ENCODE measurements around the genes CYP4F22 and FAM32A.

- PRO-cap, result no peak
Measured at GRCh38 chr19:15279860-15280526, 47.7 kb upstream of the EPHX3 start.

DNA sequence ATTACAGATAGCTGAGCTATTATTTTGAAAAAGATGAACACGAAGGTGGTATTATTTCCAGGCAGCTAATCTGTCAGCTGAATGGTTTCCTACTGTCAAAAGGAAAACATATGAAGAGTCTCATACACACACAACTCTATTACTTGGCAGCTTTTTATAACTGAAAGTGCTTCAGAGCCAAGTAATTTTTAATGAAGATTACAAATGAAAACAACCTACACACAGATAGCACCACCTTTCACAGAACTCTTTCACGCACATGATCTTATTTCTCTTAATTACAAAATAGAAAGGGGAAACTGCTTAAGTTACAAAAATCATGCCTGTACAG lies 14.5 kb downstream of the BRD4 start:
- PRO-cap, result no peak

DNA sequence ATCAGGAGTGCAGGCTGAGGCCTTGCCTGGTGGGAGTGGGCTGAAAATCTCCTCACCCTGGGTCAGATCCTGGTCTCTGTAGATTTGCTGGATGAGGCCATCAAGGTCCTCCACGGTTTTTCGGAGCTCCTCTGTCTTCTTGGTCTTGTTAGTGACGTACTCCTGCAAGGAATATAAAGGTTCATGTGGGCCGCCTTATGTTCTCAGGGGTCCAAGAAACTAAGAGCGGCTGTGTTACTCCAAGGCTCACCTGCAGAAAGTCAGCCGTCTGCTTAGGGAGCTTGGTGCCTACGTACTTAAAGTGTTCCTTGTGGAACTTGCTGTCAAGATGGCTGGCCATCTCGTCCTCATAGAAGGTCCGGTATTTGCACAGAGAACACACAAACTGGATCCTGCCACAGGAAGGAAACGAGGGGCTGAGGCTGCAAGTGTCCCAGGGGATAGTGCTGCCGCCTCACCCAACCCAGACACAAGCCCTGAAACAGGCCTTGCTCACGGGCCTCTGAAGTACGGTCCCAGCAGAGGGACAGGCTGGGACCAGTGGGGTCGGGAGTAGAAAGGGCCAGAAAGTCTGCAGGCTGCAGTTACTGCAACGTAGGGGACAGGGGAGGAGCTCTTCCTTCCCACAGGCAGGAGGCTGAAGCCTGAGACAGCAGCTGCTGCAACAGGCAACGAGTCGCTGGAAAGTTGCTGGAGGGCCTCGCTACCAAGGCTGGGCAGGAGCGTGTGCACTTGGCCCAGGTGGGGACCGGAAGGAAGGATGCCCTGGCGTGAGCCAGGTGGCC lies 18.1 kb upstream of the AKAP8 start:
- PRO-cap, result no peak

GRCh38 chr19:15508166-15508755 lies at the start of gene CYP4F22:
TSS of gene CYP4F22 (plus strand) at chr19:15508525.
- PRO-cap, result no peak

DNA sequence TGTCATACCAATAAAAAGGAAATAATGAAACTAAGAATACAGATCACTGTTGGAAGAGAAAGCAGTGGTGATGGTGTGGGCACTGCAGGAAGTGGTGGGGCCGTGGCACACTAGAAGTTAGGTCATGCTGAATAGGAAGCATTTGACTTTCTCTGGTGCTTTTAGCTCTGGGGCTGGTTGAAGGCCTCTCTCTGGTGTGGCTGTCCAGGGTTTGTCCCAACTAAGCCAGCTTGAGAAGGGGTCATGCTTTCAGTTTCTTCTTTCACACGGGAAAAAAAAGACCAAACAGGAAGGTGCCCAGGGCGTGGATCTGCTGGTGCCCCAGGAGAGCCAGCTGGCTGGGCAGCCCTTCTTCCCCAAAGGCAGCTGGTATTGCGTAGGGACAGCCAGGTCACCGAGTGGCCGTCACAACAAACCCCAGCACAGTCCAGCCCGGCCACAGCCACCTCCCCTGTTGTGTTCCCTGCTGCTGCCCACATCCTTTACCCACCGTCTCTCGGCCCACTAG lies 6.5 kb downstream of the CYP4F22 start:
- PRO-cap, result no peak

DNA sequence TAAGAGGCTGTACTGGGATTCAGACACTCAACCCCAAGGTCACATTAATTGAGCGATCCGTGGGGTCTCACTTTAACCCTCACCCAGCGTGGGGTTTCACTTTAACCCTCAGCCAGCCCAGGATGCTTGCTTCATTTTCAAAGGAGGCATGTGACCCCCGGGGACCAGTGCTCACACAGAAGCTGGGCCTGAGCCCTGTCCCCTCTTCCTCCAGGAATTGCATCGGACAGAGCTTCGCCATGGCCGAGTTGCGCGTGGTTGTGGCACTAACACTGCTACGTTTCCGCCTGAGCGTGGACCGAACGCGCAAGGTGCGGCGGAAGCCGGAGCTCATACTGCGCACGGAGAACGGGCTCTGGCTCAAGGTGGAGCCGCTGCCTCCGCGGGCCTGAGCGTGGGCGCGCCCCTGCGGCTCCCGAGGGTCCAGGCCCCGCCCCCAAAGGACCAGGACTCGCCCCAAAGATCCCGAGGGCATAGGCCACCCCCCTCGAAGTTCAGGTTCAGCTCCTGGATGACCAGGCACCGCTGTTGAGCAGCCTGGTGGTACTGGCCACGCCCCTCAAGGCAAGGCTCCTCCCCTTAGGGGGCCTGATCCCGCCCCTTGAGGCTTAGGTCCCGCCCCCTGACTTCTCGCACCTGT lies 42.9 kb downstream of the CYP4F22 start:
- PRO-cap, result no peak

- PRO-cap, result no peak
Measured at GRCh38 chr19:15701970-15703026, 25.5 kb upstream of the OR10H2 start.

DNA sequence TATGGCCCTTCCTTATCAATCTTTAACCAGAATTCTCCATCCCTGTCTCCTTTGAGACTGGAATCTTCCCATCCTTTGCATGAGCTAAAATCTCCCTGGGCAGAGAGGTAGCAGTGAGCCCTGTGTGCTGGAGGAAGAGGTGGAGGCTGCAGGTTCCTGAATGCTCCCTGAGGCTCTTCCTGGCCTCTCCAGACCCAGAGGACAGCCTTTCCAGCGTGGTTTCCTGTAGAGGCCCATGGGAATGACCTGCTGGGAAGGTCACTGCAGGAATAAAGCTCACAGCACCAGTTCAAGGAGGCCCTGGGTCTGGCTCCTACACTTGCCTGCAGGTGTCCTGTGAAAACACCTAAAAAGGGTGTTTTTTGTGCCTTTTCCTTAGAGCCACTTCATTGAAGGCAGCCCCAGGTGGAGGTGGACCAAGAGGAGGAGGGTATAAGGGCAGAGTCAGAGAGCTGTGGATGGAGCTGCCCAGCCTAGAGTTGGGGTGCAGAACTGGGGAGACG lies 4.6 kb downstream of the OR10H2 start:
- PRO-cap, result bidirectional peak, plus-strand start at position 287 of the sequence, minus-strand start at position 176 of the sequence

GRCh38 chr19:15956057-15956572 lies 7.3 kb downstream of the OR10H4 start:
- PRO-cap, result no peak

DNA sequence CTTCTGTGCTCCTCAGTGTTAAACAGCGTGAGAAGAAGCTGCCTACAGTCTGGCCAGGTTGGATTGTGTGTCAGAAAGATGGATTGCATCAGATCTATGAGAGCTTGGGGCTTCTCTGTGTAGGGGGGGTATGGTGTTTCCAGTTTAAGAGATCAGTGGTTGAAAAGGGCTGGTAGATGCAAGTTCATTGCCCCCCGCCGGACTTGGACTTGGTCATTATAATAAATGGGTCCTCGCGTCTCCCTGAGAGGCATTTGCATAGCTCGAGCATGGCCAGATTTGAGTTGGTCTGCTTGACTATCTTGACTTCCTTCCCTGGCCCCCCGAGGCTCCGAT lies 52.8 kb downstream of the OR10H4 start:
- PRO-cap, result no peak

DNA sequence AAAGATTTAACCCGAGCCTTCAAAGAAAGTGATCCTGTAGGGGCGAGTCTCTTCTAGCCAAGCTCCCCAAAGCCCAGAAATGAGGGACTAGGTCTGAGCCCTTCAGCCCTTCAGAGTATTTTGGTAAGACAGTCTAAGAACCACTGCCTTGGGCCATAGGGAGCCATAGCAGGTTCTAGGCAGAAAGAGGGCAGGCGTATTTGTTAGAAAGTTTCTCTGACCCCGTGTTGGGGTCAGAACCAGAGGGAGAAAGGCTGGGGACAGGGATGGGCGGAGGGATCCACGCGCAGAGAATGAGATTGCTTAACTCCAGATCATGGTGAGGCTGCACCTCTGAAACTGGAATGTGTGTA lies 928 bp upstream of the TPM4 start:
- PRO-cap, result no peak

DNA sequence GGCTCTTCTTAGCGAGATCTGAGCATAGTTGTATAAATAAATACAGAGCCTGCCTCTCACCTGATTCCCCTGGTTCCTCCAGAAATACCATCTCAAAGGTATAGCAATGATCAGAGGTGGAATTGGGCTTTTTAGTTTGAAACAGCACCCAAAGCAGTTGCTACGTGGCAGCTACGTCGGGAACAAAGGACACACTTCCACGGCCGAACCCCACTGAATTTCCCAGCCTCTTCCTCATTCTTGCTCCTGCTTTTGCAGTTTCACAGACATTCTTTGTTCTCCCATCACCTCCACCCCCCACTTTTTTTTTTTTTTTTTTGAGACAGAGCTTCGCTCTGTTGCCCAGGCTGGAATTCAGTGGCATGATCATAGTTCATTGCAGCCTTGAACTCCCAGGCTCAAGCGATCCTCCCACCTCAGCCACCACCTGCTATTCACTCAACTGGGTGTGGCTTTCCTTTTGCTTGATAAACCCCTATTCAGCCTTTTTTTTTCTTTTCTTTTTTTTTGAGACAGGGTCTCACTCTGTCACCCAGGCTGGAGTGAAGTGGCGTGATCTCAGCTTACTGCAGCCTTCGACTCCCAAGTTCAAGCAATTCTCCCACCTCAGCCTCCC lies 13.2 kb downstream of the TPM4 start:
- PRO-cap, result no peak

GRCh38 chr19:16119356-16119890 lies 7.7 kb downstream of the RAB8A start:
- PRO-cap, result no peak

DNA sequence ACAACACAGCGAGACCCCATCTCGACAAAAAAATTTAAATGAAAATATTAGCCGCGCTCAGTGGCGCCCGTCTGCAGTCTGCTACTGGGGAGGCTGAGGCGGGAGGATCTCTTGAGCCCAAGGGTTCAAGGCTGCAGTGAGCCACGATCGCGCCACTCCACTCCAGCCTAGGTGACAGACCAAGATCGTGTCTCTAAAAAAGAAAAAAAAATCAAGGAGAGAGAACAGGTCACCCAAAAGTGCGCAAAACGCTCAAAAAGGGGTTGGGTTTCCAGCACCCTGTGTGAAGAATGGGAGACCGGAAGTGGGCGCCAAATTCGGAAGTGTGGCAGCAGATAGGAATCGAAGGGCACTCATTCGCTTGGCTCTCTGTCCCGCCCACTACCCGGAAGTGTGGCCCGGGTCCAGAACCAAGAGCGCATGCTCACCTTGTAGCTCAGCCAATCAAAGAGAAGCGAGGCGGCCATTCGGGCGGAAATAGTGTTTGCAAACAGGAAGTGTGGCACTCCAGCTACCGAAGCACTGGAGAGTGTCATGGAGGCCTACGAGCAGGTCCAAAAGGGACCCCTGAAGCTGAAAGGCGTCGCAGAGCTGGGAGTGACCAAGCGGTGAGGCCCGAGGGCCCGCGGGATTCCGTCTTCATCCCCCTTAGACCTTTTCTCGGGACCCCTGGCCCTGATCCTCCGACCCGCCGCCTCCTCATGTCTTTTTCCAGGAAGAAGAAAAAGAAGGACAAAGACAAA lies at the start of gene FAM32A:
TSS of gene FAM32A (plus strand) at position 502 of the 743 bp plus-strand sequence.
- PRO-cap, result bidirectional peak, plus-strand start at position 505 of the sequence, minus-strand start at position 306 of the sequence

- PRO-cap, result no peak
Measured at GRCh38 chr19:16206201-16207426, 8.9 kb downstream of the AP1M1 start.

DNA sequence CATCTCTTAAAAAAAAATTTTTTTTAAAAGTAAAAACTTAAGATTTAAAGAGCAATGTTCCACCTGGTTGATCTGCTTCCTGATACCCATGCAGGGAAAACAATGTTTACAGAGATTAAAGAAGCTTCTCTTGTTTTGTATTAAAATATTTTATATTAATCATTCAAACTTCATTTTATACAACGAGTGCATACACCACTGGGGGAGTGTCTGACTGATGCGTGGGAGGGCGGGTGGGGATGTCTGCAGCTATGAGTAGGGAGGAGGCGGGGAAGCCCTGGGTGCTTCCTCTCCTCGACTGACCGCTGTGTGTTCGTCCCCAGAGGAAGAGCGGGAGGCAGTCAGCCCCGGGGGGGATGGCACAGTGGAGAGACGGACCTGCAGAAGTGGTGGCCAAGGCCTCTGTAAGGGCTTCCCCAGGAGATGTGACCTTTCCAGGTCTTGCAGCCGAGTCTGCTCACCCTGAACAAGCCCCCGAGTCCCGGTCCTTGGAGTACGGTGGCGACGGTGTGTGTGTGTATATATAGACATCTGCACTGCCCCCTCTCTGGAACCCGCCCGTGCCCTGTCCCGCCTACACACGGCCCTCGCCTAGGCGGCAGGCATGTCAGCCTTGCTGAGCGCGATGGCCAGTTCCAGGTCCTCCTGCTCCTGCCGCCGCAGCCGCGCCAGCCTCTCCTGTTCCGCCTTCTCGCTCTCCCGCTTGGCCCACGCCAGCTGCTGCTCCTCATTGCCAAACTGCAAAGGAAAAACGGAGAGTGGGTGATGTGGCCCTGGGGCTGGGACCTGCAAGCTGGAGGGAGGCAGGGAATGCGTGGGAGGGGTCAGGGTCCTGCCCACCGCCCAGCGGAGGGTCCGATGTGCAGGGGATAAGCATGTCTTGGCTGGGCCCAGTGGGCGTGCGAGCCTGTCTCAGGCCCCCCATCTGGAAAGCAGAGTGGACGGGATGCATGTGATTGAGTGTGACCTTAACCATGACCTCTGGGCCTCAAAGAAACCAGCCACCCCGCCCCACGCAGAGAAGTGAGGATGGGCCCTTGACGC lies 30.8 kb downstream of the KLF2 start:
- PRO-cap, result bidirectional peak, plus-strand start at position 344 of the sequence, minus-strand start at position 234 of the sequence

- PRO-cap, result no peak
Measured at GRCh38 chr19:16362980-16363709, 38.5 kb downstream of the KLF2 start.

DNA sequence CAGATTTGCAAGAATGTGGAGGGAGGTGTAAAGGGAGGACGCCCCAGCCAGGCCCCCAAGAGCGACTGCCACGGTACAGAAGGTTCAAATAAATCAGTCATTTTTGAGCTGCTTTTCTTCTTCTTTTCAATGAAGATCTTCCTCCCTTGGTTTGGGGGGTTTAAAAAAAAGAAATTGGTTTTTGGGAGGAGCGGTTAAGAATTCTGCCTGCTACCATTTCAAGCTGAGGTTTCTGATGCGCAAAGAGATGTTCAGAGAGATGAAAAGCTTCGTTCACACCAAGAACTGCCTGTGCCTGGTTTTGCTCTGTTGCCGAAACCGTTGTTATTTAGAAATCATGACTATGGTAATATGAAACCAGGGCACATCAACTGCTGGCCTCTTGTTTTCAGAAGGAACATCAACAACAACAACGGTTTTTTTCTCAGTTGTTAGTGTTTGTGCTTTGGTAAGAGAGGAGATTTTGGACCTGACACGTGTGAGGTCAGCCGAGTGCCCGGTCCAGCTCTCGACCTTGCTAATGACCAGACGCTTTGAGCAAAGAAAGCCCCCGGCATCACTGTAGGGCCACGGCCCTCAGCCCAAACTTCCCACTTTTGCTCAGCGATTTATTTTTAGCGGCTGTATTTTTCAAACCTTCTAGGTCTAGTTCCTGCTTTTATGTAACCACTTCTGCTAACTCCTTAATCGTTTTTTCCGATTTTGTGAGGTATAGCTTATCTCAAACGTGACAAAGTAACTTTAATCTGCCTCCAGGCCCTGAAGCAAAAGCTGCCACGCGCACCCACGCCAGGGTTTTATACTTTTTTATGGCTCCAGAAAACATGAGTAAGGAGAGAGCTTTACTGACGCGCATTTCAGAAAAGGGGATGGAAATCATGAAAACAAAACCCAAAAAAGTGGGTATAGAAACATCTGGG lies 41.9 kb downstream of the KLF2 start:
- PRO-cap, result no peak

- PRO-cap, result no peak
Measured at GRCh38 chr19:16442583-16442862, 29.2 kb downstream of the EPS15L1 start.

GRCh38 chr19:16461645-16462182 lies 10.1 kb downstream of the EPS15L1 start:
- PRO-cap, result bidirectional peak, plus-strand start at chr19:16461983, minus-strand start at chr19:16461804